Fibroblast of the aortic adventitia (primary cell): ENCODE measurements around a stretch of chr11.

- CAGE, long polyA plus RNA, result no peak
Measured at GRCh38 chr11:35762766-35763347, 100.3 kb downstream of the TRIM44 start.

GRCh38 chr11:35927530-35928101 is 16.2 kb upstream of the LDLRAD3 start:
- CAGE, long polyA plus RNA, result no peak

DNA sequence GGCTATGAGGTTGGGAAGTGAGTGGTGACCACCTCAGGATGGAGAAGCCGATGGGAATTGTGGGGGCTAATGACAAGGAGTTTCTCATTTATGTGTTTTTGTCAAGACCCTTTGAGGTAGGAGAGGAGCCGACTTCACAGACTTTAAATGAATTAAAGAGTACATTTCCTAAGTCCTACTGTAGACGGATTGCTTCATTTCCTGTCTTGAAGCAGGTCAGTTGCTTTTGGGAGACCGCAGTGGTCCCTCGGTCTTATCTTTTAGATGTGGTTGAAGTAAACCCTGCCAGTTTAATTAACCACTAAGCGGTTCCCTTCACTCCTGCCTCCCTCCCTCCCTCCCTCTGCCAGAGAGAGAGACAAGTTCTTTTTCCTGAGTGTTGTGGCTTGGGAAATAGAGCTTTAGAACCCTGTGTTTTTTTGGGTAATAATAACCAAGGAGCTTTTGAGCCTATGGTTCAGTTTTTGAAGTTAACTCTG is 147.3 kb downstream of the LDLRAD3 start:
- CAGE, long polyA plus RNA, result no peak

- CAGE, long polyA plus RNA, result no peak
Measured at GRCh38 chr11:36367697-36368368, 71.7 kb downstream of the PRR5L start.

- CAGE, long polyA plus RNA, result no peak
Measured at GRCh38 chr11:36384981-36385374, 88.9 kb downstream of the PRR5L start.

- CAGE, long polyA plus RNA, result no peak
Measured at GRCh38 chr11:36501101-36501718, 8.9 kb downstream of the TRAF6 start.

DNA sequence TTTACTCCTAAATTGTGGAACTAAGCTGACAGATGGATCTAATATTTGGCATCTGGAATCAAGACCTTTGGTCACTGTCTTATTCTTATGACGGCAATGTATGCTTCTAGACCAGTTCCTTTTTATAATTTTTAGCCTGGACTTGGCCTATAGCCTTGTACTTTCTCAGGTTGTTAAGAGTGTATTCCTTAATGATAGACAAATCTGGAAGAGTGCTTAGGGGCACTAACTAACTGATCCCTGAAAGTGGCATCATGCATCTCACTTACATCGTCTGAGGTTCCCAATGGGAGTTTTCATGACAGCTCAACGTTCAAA is 883.2 kb downstream of the LRRC4C start:
- CAGE, long polyA plus RNA, result no peak

- CAGE, long polyA plus RNA, result no peak
Measured at GRCh38 chr11:41861645-41861952, 402.1 kb upstream of the LRRC4C start.

DNA sequence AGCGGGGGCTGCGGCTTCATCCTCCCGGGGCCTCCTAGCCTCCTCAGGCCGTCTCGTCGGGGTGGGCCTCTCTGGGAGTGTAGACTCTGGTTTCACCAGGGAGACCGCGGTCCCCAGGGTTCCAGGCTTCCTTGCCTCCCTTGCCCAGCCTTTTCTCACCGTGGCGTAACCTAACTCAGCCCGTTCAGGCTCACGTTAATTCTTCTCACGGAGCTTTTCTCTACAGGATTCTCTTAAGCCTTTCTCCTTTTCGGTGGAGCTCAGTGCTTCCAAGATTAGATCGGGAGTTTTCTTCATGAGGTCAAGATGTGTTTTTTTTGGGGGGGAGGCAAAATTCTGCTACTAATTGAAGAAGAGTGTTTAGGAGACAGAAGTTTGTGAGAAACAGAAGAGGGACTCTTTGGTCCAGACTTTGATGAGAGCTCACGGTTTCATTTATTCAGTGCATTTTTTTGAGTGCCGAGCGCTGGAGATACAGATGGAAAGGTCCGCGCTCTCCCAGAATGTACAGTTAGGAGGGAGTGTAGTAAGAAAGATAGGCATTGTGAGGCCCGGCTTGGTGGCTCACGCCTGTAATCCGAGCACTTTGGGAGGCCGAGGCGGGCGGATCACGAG is 590 bp downstream of the API5 start:
- CAGE, long polyA plus RNA, result no peak

- CAGE, long polyA plus RNA, result no peak
Measured at GRCh38 chr11:43357855-43358677, 654 bp upstream of the TTC17 start.

GRCh38 chr11:43547296-43548276 is 133.0 kb upstream of the HSD17B12 start:
- CAGE, long polyA plus RNA, result no peak

GRCh38 chr11:43555084-43555757 is 125.3 kb upstream of the HSD17B12 start:
- CAGE, long polyA plus RNA, result no peak

DNA sequence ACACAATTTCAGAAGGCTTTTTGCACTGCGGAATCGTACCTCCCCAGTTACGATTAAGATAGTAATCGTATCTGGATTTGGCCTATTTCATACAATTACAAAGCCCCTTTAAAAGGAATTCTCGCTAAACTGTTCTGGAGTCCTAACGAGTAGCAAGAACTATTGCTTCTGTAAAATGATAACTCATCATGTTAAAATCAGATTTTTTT is 835 bp downstream of the HSD17B12 start:
- CAGE, long polyA plus RNA, result no peak

DNA sequence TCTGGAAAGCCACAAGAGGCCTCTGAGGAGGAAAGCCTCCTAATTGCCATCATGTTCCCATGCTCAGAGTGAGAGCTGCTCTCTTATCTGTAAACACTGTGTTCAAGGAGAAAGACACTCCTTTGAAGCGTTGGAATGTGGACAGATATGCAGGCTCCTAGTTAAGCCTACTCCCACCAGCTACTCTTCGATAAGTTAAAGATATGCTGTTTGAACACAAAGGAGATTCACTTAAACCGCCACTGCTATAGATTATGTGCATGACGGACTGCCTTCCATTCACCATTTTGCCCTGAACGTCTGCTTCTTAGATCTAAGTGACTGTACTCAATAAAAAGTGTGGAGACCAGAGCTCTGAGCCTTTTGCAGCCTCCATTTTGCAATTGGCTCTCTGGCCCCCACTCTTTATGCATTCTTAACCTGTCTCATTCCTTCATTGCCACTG is 67.0 kb downstream of the HSD17B12 start:
- CAGE, long polyA plus RNA, result no peak

DNA sequence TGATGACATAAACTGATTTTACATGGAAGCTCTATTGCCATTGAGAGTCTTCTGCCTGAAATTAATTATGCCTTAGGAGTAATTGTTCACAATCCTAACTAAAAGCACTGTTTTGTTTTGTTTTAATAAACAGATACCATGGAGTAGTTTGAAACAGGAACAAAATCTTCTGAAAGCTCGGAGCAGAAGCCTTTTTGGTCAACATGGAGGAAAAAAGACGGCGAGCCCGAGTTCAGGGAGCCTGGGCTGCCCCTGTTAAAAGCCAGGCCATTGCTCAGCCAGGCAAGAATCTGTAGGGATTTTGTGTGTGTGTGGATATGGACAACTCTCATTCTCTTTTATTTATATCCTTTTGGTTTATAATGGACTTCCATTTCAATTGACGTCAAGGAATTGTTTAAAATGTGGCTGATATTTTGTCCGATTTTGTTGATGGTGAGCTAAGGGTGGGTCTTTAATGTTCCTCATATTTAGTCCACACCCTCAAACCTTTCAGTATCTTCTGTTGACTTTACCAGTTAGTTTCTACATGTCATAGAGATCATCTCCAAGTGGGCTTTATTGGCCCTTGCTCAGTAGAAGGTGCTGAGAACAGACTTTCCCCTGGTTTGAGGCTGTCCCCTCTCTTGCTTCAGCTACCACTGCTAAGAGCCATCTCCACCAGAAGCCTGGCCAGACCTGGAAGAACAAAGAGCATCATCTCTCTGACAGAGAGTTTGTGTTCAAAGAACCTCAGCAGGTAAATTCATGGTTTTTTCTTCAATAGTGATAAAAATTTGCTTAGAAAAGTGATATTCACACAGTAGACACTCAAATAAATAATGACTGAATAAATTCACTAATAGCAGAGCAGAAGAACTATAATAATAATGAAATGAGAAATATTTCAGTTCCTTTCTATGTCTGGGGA is 2.1 kb downstream of the ALKBH3 start:
- CAGE, long polyA plus RNA, result no peak

GRCh38 chr11:43921790-43922756 is 20.4 kb upstream of the C11orf96 start:
- CAGE, long polyA plus RNA, result no peak

DNA sequence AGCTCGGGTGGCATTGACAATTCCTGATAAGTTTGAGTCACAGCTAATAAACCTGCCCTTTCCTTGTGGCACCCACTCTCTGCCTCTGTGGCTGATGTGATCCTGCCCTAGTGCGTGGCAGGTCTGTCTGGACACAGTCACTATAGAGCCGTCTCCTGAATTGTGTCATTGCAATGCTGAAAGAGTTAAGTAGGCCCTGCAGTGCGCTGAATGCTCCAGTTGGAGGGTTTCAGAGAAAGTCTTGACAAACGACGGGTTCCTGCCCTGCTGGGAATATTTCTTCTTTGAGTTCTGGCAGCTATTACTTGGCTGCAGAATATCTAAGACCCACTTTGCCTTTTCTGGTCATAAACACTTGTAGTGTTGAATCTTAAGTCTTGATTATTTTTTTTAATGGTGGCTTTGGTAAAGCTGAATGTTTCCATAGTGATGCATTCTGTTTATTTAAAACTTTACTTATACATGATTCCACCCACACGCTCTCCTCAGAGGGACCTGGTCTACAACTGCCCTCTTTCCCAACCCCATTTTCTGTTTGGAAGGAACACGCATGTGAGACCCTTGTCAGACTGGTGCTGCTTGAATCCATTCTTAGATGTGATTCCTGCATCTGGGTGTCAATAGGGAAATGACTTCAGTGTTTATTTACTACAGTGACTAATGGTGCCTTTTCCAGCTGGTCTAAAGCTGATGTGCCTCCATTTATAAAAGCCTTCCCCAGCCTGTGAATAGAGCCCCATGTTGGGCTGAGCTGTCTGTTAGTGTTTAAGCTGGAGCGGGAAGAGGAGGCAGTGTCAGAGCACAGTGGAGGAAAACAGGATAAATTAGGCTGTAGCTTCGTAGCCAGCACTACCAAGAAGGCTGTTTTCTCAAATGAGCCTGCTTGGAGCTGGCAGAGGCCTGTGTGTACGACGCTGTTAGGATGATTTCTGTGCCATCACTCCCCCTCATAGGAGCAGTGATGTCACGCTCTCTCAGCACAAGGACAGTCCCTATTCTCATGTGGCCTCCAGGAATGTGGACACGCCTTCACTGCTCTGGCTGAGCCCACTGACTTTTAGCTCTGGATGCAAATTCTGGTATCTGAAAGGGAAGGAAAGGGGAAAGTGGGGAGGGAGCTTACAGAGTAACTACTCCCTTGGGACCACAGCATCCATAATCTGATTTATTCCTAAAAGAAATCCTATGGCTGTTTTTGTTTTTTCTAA is 19.0 kb upstream of the C11orf96 start:
- CAGE, long polyA plus RNA, result no peak

- CAGE, long polyA plus RNA, result no peak
Measured at GRCh38 chr11:43962243-43962853, 19.9 kb downstream of the C11orf96 start.

DNA sequence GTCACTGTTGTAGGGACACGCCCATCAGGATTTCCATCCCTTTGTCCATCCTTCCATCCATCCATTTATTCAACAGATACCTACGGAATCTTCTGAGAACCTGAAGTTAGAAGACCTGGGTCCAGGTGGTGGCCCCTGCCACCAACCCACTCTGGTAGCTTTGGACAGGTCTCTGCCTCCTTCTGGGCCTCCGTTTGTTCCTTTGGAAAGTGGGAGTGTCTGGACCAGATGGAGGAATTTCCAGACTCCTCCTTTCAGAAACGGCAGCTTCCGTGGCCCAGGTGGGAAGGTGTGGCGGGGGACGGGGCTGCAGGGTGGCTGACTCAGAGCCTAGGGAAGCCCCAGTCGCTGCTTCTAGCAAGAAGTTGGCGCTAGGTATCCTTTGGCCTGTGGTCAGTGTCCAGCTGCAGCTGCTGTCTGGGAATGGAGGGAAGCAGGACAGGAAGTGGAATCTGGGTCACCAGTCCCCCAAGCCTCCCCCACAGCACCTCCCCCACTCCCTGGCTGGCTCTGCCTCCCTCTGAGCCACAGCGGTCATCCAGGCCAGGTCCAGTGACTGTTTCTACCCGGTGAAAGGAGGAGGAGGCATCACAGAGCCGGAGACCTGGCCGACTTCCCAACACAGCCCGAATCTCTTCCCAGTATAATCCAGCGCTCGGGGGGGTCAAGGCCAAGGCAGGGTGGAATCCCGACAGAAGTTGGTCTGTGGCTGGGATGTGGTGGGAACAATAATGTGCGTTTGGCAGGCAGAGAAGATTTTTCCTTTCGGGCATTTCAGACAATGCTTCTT is 44.9 kb downstream of the C11orf96 start:
- CAGE, long polyA plus RNA, result no peak

DNA sequence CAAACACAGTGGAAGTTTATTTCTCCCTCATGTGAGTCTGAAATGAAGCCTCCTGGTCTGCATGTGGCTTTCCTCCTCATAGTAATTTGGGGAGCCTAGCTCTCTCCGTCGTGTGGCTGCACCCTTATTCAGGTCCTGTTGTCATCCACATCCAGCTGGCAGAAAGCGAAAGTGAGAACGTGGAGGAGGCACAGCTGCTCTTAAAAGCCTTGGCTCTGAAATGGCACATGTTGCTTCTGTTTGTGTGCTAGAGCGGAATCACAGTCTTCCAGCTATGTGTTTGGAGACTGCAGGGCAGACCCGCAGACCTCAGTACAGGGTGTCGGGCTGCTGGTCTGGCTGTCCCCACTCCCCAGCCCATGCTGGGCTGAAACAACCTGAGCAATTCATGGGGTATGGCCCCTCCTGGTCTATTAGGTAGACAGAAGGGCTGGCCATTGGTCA is 50.4 kb downstream of the C11orf96 start:
- CAGE, long polyA plus RNA, result no peak